Endodermal cell (in vitro differentiated cells): ENCODE results near the genes ZNF674, RGN, NDUFB11, TIMP1 and RBM3.

GRCh38 chrX:45851074-45851787 lies 595.9 kb upstream of the KRBOX4 start:
- PRO-cap: bidirectional peak, plus-strand start at chrX:45851674, minus-strand start at chrX:45851532

DNA sequence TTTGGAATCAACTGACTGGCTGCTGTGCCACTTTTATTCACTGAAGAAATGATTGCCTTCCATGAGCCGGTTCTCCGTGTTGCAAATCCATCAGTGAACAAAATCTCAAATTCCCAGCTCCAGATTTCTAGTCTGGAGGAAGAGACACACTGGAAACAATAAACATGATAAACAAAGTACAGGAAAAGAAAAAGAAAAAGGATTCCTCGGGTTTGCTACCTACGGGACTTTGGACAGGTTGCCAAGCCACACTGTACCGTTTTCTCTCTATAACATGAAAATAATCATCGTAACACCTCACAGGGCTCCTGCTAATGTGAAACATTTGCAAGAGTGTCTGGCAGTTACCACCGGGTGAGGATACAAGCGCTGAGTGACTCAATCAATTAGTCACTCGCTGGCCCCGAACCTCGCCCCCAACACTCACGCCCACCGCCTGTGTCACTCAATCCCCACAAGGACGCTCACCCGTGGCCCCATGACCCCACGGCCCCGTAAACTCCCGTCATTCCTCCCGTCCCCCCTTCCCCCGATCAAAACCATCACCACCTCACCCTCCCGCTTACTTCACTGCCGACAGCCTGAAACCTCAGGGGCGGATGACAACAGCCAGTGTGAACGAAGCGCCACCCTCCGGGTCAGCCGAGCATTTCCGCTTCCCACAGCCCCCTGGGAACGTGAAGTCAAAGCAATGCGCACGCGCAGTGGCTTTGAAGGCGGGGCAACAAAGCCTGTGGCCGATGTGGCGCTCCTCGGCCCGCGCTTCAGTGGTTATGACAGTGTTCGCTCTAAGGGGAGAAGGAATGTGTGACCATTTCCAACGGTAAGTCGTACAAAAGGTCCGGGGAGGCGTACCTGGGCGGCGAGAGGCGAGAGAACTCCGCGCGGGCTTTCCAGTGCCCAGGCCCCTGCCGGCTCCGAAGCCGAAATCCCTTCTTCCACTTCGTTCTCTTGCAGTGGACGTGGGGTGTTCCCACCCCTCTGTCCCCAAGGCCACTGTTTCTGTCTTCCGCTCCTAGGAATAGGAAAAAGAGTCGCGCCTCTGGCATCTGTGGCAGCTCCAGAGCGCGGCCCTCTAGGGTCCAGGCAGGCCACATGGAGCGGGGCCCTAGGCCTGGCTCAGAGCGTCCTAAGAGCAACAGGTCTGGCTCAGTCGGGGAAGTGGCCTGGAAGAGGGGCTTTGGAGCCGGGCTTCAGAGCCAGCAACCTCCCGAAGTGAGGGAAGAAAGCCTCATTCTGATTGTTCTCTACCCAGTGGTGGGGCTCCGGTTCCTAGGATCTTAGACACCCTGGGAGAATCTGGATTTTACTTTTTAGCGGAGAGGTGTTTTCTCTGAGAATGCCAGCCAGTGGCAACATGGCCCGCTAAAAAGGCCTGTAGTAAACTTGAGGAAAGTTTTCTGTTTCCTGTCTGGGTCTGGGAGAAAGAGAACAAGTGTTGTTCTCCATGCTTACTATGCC lies at the start of gene ZNF674:
ZNF674 (minus strand) TSS at position 617 of the 1,461 bp plus-strand sequence.
- PRO-cap: bidirectional peak, plus-strand start at position 330 of the sequence, minus-strand start at position 326 of the sequence; bidirectional peak, plus-strand start at position 419 of the sequence, minus-strand start at position 375 of the sequence; bidirectional peak, plus-strand start at position 743 of the sequence, minus-strand start at position 597 of the sequence; unidirectional peak, minus-strand start at position 1,217 of the sequence

DNA sequence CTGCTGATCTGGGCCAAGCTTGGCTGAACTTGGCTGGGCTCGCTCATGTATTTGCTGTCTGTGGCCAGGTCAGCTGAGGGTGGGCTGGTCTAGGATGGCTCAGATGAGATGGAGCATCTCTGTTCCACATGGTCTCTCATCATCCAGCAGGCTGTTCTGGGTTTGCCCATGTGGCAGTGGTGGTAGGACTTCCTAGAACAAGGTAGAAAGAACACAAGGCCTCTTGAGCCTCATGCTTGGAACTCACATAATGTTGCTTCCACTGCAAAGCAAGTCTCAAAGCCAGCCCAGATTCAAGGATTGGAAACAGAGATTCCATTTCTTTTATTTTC lies 16.4 kb upstream of the SLC9A7 start:
- PRO-cap: no peak

GRCh38 chrX:47077988-47079162 lies at the start of gene RGN:
RGN (plus strand) TSS chrX:47078443.
- PRO-cap: no peak

DNA sequence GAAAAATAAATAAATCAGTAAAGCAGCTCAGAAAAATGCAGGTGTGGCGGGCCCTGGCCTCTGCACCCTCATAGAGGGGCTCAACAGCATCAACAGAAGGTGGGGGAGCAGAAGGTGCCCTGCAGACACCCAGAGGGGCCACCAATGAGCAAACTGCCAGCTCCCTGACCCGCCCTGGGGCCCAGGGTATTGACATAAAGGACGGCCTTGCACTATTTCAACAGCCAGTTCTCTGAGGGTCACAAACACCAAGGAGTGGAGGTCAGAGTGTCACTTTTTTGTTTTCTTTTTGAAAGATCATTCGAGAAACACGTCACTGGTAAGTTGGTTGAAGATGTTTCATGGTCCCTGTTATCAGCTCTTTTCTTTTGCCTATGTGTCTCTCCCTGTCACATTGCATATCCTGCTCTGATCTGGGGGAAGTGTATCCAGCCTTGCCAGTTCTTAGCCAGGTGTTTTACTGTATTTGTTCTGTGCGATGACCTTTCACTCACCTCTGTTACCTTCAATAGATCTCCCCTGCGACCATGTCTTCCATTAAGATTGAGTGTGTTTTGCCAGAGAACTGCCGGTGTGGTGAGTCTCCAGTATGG lies 2.5 kb downstream of the RGN start:
- PRO-cap: no peak

DNA sequence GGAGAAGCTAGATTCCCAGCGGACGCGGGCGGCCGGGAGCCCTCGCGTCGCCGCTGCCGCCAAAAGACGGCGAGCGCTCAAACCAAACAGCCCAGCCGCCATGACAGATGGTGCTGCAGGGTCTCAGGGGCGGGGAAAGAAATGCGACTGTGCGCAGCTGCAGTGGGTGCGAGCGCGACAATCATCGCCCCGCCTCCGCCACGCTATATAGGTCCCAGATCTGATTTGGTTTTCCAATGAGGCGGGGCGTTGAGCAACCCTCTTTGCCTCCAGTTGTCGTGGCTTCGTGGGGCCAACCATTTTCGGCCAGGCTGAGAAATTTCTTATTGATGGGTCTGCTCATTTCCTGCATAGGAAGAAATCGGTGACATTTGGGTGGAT lies at the start of gene NDUFB11:
NDUFB11 (minus strand) TSS at position 125 of the 381 bp plus-strand sequence.
- PRO-cap: bidirectional peak, plus-strand start at position 236 of the sequence, minus-strand start at position 102 of the sequence

DNA sequence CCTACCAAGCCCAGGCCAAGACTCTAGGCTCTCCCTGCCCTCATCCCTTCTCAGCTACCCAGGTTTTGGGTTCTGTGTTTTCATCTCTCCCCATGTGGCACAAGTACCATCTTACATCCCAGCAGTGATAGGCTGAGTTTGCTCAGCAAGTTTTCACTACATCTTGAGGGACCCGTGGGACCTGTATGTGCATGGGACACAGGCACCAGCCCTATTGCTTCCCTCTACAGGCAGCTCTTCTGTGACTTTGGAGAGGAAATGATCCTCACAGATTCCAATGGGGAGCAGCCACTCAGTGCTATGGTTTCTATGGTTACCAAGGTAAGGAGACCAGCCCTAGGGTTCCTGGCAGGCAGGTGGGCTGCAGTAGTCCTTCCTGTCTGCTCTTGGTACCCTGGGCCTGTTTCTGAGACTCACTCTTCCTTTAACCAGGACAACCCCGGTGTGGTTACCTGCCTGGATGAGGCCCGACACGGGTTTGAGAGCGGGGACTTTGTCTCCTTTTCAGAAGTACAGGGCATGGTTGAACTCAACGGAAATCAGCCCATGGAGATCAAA lies 7.5 kb downstream of the UBA1 start:
- PRO-cap: no peak

DNA sequence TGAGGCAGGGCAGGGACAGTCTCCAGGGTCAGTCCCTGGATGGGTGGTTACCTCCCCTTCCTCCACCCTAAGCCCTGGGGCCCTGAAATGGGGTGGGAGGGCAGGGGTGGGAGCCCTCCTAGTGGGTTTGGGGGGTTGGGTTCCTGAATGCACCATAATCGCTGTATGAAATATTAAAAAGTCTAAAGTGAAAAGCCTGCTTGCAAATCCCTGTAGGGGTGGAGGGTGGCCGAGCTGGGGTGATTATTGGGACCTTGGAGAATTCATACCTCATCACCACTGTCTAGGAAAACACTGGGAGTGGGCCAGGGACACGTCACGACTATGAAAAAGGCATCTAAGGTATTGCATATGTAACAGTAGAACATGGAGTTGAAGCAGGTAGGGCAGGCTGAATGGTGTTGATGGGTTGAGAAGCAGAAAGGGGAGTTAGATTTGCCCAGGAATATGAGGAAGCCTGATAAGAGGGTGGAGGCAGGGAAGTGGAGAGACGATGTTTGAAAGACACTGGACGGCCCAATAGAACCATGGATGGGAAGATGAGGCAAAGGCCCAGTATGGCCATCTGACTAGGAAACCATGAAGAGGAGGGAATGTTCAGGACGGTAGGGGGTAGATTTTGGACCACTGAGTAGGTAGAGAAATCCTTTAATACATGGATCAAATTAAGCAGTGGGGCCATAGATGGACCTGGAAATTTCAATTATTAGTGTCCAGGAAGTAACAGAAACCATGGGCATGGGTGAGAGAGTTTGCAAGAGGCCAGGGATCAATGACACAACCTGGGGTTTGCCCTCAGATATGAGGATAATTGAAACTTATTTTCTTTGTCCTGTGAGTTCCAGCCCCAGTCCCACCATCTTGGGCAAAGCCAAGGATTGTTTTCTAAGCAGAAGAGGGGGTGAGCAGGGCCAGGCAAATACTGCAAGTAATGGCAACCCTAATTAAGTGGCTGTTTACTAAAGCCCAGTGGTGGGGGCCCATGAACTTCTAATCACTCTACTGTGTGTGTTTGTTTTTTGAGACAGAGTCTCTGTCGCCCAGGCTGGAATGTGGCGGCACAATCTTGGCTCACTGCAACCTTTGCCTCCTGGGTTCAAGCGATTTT lies 2.7 kb upstream of the USP11 start:
- PRO-cap: no peak

DNA sequence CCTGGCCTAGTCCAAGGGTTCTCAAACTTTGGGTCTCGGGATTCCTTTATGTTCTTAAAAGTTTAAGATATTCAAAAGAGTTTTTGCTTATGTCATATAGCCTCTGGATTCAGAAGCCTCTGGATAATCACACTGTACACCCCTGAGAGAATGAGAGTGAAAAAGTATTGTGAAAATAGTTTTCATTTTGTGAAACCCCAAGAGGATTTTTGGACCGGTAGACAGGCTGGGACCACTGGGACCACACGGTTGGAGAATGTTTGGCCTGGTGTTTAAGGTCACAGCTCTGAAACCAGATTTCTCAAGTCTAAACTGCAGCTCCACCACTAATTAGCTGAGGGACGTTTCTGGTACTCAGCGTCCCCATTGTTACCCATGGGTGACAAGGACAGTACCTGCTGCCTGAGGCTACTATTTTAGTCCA lies 719 bp upstream of the USP11 start:
- PRO-cap: no peak

GRCh38 chrX:47380661-47381328 lies 10.4 kb downstream of the ZNF157 start:
- PRO-cap: no peak

DNA sequence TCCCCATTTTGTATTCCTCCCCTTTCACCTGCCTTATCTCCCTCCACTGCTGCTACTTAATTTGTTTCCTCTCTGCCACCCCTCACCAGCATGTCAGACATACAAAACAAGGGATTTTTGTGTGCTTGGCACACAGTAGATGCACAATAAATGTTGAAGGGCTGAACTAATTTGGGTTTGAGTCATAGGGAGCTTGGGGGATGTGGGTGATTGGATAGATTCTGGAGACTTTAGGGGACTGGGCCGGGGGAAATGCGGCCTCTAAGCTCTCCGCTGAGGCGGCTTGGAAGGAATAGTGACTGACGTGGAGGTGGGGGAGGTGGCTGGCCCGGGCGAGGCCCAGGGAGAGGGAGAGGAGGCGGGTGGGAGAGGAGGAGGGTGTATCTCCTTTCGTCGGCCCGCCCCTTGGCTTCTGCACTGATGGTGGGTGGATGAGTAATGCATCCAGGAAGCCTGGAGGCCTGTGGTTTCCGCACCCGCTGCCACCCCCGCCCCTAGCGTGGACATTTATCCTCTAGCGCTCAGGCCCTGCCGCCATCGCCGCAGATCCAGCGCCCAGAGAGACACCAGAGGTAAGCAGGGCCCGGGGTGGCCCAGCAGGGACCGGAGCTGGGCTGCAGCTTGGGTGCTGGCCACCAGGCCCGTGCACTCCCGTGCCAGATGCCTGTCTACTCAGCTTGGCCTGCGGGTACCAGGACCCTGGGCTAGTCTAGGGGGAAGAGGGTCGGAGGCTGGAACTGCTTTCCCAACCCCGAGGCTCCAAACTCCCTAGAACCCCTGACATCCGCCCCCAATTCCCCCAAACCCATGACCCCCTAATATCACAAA lies at the start of gene TIMP1:
TIMP1 (plus strand) TSS at position 534 of the 828 bp plus-strand sequence.
- PRO-cap: bidirectional peak, plus-strand start at position 537 of the sequence, minus-strand start at position 294 of the sequence

GRCh38 chrX:47634041-47635333 lies 4.8 kb upstream of the CFP start:
- PRO-cap: no peak

- PRO-cap: no peak
Observed at GRCh38 chrX:47862644-47863105, 26.0 kb downstream of the ZNF81 start.

DNA sequence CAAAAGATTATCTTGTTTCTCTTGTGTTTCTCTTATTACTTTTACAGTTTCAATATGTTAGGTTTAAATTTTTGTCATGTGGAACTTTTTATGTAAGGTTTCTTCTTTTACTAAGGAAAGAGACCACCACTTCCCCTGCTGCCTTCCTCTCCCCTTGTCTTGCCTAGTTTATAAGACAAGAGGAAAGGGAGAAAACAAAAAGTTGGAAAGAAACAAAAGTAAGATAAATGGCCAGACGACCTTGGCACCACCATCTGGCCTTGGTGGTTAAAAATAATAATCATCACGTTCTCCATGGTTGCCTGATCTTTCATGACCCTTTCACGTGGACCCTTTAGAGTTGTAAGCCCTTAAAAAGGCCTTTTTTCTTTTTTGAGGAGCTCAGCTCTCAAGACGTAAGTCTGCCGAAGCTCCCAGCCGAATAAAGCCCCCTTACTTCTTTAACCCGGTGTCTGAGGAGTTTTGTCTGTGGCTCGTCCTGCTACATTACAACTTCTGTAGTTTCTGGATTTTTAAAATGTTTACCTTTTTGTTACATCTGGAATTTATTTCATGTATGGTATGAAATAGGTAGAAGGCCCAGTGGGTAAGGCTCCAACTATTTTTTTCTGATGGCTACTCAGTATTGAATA lies 18.4 kb downstream of the ZNF630 start:
- PRO-cap: no peak

GRCh38 chrX:48473178-48473357 lies 2.9 kb upstream of the FTSJ1 start:
- PRO-cap: no peak

GRCh38 chrX:48528147-48528812 lies 6.7 kb downstream of the EBP start:
- PRO-cap: no peak

DNA sequence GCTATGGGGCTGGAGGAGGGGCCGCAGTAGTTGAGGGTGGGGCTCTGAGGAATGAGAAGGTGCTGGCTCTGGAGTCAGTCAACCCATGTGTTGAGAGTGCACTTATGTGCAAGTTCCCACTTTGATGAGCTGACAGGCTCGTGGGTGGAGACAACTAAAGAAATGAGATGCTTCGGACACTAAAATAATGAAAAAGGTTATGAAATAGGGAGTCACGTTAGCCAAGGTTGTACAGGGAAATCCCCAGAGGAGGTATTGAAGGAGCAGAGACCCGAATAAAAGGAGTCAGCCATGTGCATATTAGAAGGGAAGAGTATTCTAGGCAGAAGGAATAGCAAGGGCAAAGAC lies 648 bp downstream of the TBC1D25 start:
- PRO-cap: no peak

- PRO-cap: no peak
Observed at GRCh38 chrX:48540536-48541114, 1.1 kb downstream of the TBC1D25 start.

DNA sequence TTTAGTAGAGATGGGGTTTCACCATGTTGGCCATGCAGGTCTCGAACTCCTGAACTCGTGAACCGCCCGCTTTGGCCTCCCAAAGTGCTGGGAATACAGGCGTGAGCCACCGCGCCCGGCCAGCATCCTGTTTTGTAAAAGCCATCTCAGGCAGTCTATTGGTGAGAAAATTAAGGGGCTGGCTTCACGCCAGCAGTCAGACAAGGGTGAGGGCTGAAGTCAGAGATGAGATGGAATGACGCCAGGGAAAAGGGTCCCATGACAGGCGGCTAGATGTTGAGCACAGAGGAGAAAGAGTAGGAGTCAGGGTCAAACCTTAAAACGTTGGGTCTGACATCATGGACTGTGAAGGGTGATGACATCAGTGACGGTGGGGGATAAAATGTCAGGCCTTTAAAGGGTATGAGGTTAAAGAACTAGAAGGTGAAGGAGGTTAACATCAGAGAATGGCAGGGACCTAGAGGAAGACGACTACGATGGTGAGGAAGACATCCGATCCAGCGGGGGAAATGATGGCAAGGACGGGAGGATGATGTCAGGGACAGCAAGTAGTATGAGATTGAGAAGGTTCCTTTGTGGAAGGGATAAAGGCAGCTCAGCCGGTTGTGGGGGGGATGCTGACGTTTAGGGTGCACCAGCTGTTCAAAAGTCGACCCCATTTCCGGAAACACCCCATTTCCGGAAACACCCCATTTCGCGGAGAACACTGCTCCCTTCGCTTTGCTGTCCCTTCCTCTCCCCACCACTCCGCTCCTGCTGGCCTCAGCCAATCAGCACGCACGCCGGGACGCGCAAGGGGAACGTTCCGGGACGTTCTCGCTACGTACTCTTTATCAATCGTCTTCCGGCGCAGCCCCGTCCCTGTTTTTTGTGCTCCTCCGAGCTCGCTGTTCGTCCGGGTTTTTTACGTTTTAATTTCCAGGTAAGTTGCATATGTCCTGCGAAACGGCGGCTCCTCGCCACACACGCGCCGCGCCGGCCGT lies at the start of gene RBM3:
RBM3 (plus strand) TSS at position 833 of the 983 bp plus-strand sequence.
- PRO-cap: unidirectional peak, plus-strand start at position 199 of the sequence; unidirectional peak, plus-strand start at position 222 of the sequence; bidirectional peak, plus-strand start at position 833 of the sequence, minus-strand start at position 751 of the sequence

GRCh38 chrX:48574635-48575350 lies 509 bp downstream of the RBM3 start:
- PRO-cap: bidirectional peak, plus-strand start at chrX:48574728, minus-strand start at chrX:48574790